ENCODE measurements around a stretch of chr1.

DNA sequence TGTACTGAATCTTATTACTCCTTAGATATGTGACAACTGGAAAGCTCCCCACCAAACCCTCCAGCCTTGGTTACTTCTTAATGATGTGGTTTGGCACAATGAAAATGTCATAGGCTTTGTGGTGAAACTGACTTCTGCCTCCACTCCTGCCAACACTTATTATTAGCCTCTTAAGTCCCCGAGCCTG, 4.2 kb downstream of the COX20 start:
- PRO-cap = no peak
- RAMPAGE, long total RNA, 4 experiments = no peak in any of the 4 experiments

DNA sequence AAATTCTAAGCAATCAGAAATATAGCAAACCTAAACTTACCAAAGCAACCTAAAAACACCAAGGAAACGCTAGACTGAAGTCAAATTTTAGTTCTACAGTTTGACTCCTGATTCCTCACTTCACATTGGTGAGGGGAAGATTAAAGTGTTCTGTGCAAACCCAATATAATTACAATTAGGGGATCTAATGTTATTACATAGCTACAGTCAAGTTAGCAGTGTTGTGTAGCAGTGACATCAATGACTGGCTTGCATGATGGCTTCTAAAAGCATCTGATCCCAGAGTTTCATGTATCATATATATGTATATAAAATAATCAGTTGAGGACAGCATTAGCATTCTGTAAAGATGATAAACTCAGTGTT, 11.6 kb downstream of the HNRNPU start:
- PRO-cap = no peak
- RAMPAGE, long total RNA, 4 experiments = no peak in any of the 4 experiments

DNA sequence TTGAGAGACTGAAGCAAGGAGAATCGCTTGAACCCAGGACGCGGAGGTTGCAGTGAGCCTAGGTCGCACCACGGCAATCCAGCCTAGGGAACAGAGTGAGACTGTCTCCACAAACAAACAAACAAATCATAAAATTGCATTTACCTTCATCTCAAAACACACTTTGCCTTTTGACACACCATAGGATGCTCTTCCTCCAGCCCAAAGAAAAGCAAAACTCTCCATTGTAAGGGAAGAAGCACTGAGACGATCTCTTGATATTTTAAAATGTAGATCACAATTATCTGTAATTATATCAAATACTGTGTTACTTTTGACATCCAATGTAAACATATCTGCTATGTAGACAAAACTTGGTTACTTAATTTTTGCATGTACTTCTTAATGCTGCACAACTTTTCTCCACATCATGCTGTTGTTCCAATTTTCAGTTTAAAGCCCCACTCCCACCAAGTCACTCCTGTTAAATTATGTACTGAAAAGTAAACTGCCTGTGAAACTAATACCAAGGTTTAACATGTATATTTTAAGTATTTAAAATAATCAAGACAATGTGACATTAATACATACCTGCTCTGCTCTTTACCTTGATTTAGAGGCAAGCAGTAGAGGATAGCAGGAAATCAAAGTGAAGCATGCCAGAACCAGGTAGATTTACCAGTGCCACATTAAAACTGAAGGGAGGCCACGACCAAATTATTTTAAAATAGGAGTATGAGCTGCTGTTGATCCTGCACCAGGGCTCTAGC, 4.0 kb downstream of the HNRNPU start:
- PRO-cap = no peak
- RAMPAGE, long total RNA, 4 experiments = no peak in any of the 4 experiments

DNA sequence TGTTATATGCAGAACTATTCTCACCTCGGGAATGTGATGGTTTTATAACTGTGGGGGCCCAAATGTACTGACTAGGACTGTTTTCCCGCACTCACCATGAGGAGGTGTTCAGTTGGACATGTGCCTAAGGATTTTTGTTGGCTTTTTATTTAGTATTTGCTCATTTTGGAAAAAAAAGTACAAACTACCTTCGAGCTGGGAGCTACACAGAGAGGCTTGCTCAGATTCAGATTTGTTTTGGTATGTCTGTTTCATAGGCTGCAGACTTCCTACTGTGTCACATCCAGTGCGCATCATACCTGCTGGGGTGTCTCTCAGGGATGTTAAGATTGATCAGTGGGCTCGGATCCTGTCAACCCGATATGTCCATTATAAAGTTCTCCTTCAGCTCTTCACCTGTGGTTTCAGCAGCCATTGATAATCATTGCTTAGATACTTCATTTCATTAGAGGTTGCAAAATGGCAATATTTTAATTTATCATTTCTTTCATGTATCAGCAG, 50.2 kb upstream of the EFCAB2 start:
- PRO-cap = no peak
- RAMPAGE, long total RNA, 4 experiments = no peak in any of the 4 experiments

DNA sequence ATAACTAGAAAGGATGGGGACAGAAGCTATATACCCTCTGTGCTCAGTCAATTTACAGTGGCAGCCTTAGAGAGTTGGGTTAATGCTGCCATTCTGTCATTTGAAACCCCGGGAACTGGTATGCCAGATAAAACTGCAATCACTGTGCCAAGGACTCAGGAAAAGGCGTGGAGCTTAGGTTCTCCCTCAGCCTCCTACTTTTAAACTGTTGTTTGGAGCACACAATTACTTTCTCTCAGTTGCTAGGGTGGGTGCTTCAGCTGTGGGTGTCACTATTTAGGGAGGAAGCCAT, 15.1 kb upstream of the EFCAB2 start:
- PRO-cap = no peak
- RAMPAGE, long total RNA, 4 experiments = no peak in any of the 4 experiments

DNA sequence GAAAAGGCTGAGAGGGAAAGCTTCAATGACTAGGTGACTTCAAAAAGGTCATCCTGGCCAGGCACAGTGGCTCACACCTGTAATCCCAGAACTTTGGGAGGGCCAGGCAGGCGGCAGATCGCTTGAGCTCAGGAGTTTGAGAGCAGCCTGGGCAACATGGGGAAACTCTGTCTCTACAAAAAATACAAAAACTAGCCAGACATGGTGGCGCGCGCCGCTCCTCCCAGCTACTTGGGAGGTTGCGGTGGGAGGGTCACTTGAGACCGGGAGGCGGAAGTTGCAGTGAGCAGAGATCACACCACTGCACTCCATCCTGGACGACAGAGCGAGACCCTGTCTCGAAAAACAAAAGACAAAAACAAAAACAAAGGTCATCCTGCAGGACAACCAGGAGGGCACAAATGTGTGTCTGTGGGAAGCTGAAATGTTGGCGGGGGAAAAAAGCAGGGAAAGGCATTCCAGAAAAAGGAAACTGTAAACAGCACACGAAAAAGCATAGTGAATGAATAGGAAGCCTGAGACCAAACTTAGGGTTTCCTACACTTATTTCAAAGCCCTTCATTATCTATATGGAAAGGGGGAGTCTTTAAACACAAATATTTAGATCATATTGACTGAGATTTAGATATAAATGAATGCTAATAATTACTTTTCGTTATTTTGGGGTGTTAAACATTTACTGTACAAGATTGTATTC, 988 bp upstream of the EFCAB2 start:
- PRO-cap = no peak
- RAMPAGE, long total RNA, 4 experiments = no peak in any of the 4 experiments

DNA sequence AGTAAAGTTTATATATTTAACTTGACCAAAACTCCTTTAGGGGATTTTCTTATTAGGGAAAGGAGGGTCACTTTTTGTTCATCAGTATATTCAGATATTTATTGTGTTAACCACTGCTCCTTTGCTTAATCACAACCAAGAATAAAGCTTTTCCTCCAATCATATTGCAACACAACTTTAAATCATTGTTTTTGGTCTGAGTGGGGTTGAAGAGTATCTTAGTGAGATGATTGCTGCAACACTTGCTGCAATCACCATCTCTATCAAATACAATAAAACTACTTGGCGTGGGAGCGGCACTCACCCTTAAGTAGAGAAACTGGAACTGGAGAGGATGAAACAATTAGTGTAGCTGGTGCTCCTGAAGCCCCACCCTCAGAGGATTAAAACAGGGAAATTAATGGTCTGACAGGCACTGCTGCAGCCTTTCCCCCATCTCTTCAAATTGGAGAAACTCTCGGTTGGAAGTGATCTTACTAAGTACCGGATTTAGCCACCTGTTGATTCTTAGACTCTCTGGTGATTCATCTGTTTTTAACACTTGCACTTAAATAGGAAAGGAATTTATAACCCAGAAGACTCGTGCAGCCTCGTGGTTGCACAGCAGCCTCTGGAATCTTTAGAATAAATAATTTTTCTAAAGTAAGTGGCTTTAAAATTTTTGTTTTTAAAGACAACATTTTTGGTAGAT, 80.6 kb upstream of the KIF26B start:
- PRO-cap = no peak
- RAMPAGE, long total RNA, 4 experiments = no peak in any of the 4 experiments

DNA sequence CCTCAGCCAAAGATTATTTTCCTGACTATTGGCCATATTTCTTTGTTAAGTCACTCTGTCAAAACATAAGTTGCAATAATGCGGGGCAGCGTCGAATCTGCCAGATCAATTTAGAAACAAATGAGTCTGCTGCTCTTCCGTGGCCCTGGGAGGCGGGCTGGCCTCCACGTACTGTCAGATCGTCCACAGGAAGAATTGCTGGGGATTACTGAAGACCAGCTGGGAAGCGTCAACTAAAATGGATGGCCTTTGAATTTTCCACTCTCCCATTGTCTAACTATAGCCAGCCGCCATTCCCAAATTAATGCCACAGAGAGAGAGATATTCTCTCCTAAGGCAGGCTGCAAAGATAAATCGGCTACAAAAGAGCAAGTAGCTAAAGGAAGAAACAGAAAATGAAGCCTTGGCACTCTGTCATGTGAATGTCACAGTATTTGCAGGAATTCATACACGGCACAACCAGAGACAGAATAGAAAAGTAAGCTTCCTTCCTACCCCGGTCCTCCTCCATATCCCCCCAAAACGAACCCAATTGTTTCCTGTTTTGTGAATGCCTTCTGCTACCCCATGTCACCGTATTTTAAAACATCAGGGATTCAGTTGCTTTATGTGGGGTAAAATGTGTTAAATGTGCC, 560.1 kb downstream of the SMYD3 start:
- PRO-cap = no peak
- RAMPAGE, long total RNA, 4 experiments = no peak in any of the 4 experiments

DNA sequence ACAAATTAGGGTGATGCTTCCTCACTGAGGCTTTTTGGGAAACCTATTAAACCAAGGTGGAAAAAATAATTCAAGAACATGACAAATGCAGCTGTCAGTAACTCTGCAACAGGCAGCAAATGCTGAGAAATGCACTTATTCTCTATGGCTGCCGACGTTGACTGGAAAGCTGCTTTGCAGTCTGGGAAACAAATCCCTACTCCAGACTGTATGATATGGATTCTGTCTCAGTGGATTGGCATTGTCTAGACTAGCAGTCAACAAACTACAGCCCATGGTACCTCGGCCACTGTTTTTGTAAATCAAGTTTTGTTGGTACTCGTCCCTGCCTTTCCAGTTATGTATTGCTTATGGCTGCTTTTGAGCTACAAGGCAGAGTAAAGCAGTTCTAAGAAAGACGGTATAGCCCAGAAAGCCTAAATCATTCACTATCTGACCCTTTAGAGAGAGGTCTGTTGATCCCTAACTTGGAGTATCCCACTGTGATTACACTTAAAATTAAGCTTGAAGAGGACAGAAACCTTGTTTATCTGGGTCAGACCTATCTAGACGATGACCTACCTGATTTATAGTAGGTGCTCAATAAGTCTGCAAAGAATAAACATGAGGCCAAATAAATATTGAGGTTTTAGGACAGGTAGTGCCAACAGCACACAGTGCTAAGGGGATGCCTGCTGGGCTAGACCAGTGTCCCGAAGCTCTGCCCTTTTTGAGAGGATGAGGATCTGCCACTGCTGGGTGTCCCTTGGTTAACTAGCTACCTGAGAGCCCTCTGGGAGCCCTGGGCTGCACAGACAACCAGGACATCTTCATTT, 526.3 kb downstream of the SMYD3 start:
- PRO-cap = no peak
- RAMPAGE, long total RNA, 4 experiments = no peak in any of the 4 experiments

GRCh38 chr1:246064190-246065268, 442.6 kb downstream of the SMYD3 start:
- PRO-cap = no peak
- RAMPAGE, long total RNA, 4 experiments = no peak in any of the 4 experiments

DNA sequence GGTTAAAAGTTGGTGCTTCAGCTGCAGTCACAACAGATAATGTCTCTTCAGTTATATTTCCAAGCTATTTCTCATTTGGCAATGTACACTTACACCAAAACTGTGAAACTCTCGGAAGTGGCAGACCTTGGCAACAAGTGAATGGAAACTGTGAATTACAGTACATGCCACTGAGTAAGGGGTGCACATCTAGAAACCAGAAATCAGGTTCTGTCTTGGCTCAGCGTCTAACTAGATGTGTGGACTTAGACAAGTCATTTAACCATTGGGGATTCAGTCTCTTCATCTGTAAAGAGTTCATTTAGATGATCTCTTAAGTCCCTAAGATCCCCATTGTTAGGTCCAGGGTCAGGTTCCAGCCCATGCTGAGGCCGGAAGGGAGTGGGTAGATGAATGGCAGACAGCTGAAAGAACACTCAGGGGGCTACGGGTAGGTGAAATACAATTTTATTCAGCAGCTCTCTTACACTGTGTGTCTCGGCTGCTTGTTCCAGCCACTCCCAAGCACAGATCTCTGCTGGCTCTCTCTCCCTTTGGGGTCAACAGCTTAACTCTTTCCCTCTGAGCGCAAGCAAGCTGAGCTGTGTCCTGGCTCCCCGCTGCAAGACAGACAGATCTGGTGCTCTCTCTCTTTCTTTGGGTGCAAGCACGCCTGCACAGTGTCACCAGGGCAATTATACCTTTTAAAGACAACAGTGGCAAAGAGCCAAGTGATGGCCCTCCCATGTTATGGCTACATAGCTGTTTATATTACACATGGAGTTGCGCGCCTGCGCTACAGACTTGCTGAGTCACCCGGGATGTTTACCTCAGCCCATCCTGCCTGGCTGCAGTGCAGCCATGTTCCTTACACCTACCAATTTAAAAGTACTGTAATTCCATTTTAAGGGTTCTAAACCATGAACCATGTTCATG, 396.8 kb downstream of the SMYD3 start:
- PRO-cap = unidirectional peak, minus-strand start at position 608 of the sequence
- RAMPAGE, long total RNA, 4 experiments = no peak in any of the 4 experiments

- PRO-cap = no peak
- RAMPAGE, long total RNA, 4 experiments = no peak in any of the 4 experiments
These were observed 340.2 kb downstream of the SMYD3 start for GRCh38 chr1:246166812-246167431.

- PRO-cap = no peak
- RAMPAGE, long total RNA, 4 experiments = no peak in any of the 4 experiments
These were observed 247.8 kb downstream of the SMYD3 start for GRCh38 chr1:246259110-246259869.

DNA sequence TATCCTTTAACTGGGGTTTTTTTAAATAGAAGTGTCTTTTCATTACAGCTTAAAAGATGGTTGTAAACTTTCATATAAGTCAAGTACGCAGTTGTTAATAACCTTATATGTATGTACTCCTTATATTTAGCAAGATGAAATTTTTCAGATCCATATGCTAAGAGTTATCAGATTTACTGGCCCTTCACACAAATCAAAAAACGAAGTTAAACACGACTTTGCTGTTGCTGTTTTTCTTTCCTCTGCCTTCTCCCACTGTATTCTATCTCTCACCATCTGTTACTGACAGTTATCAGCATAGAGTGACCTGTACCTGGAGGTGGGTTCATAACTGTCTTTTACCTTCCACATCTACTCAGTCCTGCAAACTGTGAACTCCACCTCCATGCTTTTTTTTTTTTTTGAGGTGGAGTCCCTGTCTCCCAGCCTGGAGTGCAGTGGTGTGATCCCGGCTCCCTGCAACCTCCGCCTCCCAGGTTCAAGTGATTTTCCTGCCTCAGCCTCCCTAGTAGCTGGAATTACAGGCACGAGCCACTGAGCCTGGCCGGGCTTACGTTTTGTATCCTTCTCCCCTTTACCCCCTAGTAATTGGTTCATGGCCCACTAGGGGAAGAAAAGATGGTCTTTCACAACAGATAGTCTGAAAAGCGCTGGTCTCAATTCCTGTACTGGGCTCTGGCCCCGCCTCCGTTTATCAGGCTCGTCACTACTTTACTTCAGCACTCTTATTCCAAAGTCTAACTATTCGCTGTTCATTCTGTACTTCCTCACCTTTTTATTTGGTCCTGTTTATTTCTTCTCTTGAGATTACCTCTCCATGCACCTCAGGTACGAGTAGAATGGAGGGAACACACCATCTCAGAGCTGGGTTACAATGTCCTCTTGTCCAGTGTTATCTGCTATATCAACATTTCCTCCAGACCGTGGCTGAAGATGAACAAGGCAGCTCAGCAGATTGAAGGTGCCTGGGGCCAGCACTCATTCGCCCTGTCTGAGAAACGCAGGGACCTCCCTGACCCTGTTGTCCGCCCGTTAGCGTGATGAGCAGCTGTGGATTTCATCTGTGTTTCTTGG, 16.0 kb downstream of the CNST start:
- PRO-cap = no peak
- RAMPAGE, long total RNA, 4 experiments = no peak in any of the 4 experiments

DNA sequence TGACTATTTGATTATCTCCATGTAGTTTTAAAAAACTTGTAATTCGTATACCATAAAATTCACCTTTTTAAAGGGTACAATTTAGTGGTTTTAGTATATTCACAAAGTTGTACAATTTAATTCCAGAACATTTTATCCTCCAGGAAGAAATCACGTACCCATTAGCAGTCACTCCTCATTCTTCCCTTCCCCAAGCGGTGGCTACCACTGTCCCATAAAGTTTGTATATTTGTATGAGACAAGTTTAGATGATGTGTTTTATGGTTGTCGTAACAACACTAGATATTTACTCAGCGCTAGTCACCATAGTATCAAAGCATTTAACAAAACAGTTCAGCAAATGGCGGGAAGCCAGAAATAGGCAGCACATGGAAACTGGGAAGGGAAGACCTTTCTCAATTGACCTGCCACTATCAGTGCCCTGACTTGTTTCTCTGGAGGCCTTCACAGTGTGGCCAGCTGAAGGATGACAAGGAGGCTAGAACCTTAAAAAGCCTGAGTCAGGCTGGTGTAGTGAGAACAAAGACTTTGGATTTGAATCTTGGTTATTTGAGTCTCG, 31.0 kb downstream of the CNST start:
- PRO-cap = no peak
- RAMPAGE, long total RNA, 4 experiments = no peak in any of the 4 experiments

DNA sequence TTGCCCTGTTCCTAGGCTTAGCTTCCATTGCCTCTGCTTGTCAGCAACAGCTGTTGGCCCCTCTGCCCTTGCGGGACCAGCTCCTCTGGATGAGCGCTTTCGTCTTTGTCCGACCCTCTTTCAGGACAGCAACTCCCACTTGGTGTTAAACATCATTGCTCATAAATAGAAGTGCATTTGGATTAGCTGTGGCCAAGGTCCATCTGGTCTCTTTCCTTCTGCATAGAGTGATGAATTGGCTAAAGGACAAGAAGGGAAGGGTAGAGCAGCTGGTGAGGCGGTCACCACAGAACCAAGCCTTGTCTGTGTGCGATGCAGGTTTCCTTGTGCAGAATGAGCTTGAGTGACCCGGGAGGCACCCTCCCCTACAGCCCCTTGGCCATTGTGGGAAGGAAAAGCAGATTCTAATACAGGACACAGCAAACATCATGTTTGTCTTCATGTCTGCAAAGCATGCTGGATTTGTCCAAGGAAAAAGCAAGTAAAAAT, 43.4 kb upstream of the SCCPDH start:
- PRO-cap = no peak
- RAMPAGE, long total RNA, 4 experiments = no peak in any of the 4 experiments

- PRO-cap = no peak
- RAMPAGE, long total RNA, 4 experiments = no peak in any of the 4 experiments
These were observed 1.2 kb downstream of the SCCPDH start for GRCh38 chr1:246725256-246725920.

GRCh38 chr1:246739485-246739779, 15.2 kb downstream of the SCCPDH start:
- PRO-cap = no peak
- RAMPAGE, long total RNA, 4 experiments = no peak in any of the 4 experiments

DNA sequence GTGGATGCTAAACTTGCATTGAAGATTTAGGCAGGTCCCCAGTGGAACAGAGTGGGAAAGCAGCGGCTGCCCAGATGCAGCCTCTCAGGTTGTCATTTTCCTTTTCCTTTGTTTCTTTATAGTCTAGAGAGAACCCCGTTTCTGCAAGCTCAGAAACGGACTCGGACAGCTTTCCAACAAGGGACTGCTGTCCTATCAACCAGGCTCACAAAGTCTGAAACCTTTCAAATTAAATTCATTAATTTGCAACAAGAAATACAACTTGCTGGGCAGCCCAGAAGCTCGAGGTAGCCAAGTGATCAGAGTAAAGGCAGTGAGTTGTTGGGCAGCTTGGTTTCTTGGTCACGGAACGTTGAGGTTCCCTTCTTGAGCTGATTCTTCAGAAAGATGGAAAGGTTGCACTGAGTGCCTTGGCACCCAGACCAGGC, 55.0 kb downstream of the SCCPDH start:
- PRO-cap = no peak
- RAMPAGE, long total RNA, 4 experiments = no peak in any of the 4 experiments

- PRO-cap = no peak
- RAMPAGE, long total RNA, 4 experiments = no peak in any of the 4 experiments
These were observed 62.5 kb downstream of the SCCPDH start for GRCh38 chr1:246786515-246787204.

All from esophagus muscularis mucosa (tissue), 4 donors.